Mesenchymal stem cell of adipose (primary cell): ENCODE measurements around a stretch of chr14.

DNA sequence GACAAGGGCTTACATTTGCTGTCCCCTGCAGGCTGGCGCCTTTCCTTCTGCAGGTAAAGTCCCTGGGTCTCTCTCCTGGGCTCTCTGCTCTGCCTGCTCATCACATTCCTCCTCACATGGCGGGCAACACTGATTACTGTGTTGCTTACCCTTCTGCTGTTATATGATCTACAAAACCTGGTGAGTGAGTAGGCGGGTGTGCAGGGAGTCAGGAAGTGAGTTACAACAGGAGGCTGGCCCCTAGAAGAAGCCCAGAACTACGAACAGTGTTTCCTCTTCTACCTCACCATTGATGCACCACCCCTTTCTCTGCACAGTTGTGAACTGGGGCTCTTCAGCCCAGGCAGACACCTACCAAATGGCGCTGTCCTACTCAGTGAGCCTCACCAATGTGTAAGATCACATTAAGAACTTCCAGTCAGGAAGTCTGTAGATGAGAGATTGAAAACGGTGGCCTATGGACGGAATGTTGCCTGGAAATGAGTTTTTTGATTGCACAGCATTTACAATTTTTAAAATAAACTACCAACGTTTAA lies 5.0 kb upstream of the KLHL33 start:
- CAGE, long polyA plus RNA, result no peak

DNA sequence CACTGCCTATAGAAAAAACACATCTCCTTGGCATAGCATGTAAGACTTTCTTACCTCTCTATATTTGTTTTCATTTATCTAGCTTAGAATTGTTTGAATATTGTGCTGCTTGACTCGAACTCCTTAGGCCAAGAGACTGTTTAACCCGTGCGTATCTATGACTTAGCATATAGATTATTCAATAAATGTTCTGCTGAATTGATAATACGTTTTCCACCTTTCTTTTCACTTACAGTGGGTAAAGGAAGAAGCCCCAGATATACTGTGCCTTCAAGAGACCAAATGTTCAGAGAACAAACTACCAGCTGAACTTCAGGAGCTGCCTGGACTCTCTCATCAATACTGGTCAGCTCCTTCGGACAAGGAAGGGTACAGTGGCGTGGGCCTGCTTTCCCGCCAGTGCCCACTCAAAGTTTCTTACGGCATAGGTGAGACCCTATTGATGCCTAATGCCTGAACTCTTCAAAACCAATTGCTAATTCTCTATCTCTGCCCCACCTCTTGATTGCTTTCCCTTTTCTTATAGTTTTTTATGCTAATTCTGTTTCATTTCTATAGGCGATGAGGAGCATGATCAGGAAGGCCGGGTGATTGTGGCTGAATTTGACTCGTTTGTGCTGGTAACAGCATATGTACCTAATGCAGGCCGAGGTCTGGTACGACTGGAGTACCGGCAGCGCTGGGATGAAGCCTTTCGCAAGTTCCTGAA lies 1.6 kb downstream of the APEX1 start:
- CAGE, long polyA plus RNA, result no peak

DNA sequence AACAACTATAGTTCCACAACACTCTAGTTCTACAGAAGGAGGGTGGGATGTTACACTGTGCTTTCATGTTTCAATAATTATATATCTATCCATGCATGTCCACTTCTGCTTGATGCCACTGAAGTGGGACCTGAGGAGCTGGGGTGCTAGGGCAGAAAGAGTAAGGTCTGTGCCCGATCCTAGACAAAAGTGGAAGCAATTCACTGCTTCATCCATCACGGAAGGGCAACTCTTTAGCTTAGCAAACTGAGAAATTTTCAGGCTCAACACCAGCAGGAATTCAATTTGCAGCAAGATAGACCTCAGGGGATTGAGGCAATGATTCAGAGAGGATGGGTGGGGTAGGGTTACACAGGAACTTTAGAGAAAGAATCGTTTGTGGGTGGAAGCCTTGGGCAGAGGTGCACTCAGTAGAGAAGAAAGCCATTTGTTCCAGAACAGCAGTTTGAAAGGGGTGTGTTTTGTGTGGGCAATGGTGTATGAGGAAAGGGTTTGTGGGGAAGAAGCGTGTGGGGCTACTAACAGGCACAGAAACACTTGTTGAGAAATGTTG lies 20.3 kb downstream of the PNP start:
- CAGE, long polyA plus RNA, result no peak

DNA sequence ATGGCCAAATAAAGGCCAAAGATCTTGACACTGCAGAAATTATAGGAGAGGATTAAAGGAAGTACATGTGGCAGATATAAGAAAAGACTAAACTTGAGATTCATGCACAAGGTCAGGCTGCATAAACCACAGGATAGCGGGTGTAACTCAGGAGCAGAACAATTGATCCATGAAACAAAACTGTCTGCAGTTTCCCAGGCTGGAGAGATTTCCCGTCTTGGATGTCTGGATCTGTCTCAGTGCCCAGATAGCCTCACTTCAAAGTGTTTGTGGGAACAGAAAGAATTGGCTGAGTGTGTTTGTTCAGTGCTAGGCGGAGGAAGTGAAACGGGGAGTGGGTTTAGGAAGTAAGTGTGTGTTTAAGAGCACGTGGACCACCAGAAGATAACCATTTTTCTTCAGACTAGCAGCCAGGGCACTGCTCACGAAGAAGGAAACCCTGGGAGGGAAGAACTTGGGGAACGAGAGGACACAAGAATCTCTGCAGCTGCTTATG lies 34.7 kb downstream of the PNP start:
- CAGE, long polyA plus RNA, result no peak

GRCh38 chr14:20633376-20633864 lies 8.1 kb downstream of the OR6S1 start:
- CAGE, long polyA plus RNA, result no peak

DNA sequence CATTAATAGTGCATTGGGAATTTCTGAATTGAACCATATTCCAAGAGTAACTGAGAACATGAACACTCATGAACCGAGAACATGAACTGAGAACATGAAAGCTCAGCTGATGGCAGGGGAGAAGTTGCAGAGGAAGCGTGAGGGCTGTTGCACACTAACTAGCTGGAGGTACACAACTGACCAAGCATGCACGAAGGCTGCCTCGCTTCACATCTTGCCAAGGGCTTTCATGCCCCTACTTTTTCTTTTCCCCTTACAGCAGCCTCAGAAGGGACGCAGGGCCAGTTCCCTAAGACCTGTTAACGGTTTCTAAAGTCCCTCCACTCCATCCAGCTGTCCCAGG lies 4.3 kb downstream of the RNASE1 start:
- CAGE, long polyA plus RNA, result no peak

- CAGE, long polyA plus RNA, result no peak
Observed at GRCh38 chr14:20820200-20821034, 17.8 kb upstream of the RNASE1 start.

DNA sequence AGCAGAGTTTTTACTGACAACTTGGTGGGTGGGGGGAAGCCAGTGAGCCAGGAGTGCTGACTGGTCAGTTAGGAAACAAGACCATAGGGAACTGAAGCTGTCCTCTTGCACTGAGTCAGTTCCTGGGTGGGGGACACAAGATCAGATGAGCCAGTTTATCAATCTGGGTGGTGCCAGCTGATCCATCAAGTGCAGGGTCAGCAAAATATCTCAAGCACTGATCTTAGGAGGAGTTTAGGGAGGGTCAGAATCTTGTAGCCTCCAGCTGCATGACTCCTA lies 19.1 kb upstream of the RNASE1 start:
- CAGE, long polyA plus RNA, result no peak

DNA sequence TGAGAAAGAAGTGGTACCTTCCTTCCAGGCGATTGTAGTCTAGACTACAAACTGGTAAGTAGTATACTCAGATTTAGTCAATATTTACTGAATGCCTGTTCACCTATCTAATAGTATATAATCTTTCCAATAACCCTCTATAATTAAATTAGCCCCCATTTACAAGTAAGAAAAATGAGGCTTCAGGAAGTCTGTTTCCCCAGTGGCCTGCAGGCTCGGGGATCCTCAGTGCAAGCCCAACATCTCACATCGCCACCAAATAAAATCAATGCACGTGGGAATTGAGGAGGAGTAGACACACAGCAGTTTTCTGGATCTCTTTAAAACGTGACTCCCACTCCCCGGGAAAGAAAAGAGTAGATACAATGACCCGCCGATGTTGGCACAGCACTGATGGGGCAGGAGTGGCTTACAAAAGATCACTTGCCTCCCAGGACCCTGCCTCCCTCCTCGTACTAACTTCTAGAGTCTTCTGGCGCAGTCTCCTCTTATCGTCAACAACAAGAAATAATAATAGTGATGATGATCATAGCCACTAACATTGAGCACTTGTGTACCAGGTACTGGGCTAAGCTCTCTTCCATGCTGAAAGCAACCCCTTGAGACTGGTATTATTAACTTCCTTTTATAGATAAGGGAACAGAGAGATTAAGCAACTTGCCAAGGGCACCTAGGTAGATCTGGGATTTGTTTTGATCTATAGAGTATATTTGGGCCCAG lies 850 bp upstream of the ZNF219 start:
- CAGE, long polyA plus RNA, result no peak

DNA sequence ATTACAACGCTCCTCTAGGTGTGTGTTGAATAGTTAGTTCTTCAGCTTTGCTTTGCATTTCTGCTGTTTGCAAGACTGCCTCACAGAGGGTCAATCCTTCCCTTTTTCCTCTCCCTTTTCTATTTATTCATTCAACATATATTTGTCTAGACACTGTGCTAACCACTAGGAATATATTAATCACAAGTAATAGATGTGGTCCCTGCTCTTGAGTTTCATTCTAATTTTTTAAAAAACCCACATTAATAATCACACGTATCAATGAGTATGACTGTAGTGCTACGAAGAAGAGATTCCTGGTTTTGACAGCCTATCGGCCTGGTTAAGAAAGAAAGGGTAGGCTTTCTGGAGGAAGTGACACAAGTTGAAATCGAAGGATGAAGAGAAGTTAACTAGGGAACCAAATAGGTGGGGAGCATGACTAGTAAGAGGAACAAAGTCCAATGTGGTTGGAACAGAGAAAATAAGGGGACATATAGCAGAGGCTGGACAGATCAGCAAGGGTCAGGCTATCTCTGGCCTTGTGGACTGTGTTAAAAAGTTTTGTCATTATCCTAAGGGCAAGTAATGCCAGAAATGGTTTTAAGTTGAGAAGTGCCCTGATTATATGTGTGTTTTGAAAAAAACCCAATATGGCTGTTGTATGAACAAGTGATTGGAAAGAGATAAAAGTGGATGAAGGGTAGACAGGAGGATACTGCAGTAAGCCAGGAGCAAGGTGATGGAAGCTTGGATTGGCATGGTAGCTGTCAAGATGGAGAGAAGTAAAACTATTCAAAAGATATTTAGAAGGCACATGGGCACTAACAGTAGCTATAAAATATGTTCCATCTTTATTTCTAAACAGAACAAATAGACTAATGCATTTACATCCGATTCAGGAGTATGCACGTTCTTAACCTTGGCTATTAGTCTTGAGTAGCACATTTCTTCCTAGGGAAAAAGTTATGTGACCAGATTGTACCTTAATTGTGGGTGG lies 46.6 kb upstream of the OR5AU1 start:
- CAGE, long polyA plus RNA, result no peak

GRCh38 chr14:21207661-21208796 lies 52.2 kb upstream of the OR5AU1 start:
- CAGE, long polyA plus RNA, result no peak

- CAGE, long polyA plus RNA, result no peak
Observed at GRCh38 chr14:21357012-21357532, 26.7 kb downstream of the SUPT16H start.

GRCh38 chr14:21400678-21401119 lies 16.9 kb upstream of the SUPT16H start:
- CAGE, long polyA plus RNA, result no peak

DNA sequence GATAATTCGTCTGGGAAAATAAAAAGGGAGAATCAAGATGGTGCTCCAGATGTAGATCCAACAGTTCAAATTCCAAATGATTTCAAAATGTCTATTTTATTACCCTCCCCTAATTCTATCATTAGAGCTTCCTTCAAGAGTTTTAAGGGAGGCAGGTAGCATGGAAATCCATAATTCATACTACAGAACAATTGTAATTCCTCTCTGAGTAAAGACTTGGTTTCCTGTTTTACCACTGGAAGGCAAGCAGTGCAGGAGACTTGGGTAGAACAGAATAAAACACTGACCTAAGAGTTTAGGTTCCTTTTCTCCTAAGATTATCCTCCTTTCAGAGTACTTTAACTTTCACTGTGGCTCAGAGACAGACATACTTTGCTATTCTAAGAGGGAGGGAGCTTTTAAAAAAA lies 10.0 kb downstream of the METTL3 start:
- CAGE, long polyA plus RNA, result no peak

GRCh38 chr14:21534463-21534938 lies 8.4 kb upstream of the SALL2 start:
- CAGE, long polyA plus RNA, result no peak

DNA sequence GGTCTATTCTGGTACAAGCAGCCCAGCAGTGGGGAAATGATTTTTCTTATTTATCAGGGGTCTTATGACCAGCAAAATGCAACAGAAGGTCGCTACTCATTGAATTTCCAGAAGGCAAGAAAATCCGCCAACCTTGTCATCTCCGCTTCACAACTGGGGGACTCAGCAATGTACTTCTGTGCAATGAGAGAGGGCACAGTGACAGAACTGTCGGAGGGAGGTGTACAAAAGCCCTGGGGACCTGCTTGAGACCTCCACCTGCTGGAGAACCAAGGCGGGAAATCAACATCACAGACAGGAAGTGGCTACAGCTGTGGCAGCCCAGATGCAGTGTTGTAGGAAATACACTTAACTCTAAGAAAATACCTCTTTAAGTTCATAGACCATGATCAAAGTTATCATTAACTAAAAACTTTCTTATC lies 250.9 kb upstream of the OR4E1 start:
- CAGE, long polyA plus RNA, result no peak

DNA sequence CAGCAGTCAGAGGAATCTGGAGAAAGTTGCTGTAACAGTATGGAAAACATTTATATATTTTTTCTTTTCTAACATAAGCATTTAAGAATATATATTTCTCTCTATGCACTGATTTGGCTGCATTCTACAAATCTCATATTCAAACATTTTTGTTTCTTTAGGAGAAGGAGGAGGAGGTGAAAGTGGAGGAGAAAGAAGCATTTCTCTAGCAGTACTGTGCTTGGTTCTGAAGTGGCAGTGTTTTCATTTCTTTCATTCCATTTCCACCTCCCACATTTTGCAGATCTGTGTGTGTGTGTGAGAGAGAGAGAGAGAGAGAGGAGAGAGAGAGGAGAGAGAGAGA lies 378.4 kb upstream of the OR4E1 start:
- CAGE, long polyA plus RNA, result no peak

GRCh38 chr14:22070228-22070760 lies 396.7 kb upstream of the OR4E1 start:
- CAGE, long polyA plus RNA, result no peak

- CAGE, long polyA plus RNA, result no peak
Observed at GRCh38 chr14:22427617-22428132, 161.3 kb downstream of the DAD1 start.

- CAGE, long polyA plus RNA, result no peak
Observed at GRCh38 chr14:22491834-22492509, 97.1 kb downstream of the DAD1 start.